Right common carotid artery plus branches (tissue), 1 donor: ENCODE measurements around the genes WDR18 and SBNO2.

DNA sequence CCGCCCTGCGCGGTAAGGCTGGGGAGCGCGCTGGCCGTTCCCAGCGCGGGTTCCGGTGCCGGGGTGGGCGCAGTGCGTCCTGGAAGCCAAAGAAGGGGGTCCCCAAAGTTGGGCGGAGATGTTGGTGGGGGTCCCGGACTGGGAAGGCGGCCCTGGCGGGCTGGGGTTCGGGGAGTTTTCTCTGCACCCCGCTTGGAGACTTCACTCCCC is 256 bp downstream of the ARID3A start:
- PRO-cap: no peak

DNA sequence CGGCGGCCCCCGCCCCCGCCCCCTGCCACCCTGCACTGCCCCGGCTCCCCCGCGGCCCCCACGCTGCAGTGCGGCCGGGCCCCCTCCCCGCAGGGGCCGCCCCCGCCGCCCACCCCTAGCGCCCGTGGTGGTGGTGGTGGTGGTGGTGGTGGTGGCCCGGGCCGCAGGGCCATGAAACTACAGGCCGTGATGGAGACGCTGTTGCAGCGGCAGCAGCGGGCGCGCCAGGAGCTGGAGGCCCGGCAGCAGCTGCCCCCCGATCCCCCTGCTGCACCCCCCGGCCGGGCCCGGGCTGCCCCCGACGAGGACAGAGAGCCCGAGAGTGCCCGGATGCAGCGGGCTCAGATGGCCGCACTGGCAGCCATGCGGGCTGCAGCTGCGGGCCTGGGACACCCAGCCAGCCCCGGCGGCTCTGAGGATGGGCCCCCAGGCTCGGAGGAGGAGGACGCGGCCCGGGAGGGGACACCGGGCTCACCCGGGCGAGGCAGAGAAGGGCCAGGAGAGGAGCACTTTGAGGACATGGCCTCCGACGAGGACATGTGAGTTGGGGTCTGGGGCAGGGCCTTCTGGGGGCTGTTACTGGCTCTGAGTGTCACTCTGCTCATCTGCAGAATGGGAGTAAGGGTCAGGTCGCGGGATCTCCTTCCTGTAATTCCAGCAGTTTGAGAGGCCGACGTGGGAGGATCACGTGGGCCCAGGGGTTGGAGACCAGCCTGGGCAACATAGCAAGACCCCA is 3.7 kb downstream of the ARID3A start:
- PRO-cap: no peak

DNA sequence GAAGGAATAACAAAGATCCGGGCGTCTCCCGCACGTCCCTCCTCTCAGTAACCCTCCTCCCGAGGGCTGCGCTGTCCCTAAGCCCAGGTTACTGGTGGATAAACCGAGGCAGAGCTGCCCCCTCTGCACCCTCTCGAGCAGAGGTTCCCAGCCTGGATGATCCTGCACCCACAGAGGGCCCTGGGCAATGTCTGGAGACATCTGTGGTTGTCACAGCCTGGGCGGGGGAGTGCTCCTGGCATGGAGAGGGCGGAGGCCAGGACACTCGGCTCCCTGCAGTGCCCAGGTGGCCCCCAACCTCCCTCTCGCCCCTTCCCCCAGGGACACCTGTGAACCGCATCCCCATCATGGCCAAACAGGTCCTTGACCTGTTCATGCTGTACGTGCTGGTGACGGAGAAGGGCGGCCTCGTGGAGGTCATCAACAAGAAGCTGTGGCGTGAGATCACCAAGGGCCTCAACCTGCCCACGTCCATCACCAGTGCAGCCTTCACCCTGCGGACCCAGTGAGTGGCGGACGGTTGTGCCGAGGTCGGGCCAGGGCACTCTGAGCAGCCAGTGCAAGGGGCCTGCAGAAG is 20.1 kb upstream of the WDR18 start:
- PRO-cap: no peak

DNA sequence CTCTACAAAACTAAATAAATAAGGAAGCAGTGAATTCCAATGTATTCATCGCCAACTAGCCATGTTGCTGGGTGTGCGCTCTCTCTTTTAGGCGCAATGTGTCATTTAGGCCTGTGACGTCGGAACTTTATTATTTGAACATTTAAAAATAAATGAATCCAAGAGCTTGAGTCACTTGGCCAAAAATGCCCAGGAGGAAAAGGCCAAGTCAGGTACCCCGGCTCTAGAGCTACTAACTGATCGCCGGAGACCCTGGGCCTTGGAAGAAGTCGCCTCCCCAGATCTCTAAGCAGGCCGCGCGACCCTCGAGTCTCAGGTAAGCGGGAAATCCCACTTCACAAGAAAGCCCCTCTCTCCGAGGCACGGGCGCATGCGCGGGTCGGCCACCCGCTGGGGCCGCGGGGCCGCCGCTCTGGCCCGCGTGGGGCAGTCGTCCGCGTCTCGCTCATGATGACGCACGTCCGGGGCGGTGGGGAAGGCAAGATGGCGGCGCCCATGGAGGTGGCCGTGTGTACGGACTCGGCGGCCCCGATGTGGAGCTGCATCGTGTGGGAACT is at the start of gene WDR18:
TSS of gene WDR18 (plus strand) at position 475 of the 557 bp plus-strand sequence.
- PRO-cap: bidirectional peak, plus-strand start at position 458 of the sequence, minus-strand start at position 347 of the sequence

GRCh38 chr19:1021451-1021975 is 590 bp upstream of the TMEM259 start:
- PRO-cap: bidirectional peak, plus-strand start at chr19:1021507, minus-strand start at chr19:1021242; bidirectional peak, plus-strand start at chr19:1021831, minus-strand start at chr19:1021537

GRCh38 chr19:1042948-1043716 is 3.2 kb downstream of the ABCA7 start:
- PRO-cap: unidirectional peak, minus-strand start at chr19:1043287

- PRO-cap: no peak
These were observed 12.4 kb downstream of the ABCA7 start for GRCh38 chr19:1052301-1052707.

DNA sequence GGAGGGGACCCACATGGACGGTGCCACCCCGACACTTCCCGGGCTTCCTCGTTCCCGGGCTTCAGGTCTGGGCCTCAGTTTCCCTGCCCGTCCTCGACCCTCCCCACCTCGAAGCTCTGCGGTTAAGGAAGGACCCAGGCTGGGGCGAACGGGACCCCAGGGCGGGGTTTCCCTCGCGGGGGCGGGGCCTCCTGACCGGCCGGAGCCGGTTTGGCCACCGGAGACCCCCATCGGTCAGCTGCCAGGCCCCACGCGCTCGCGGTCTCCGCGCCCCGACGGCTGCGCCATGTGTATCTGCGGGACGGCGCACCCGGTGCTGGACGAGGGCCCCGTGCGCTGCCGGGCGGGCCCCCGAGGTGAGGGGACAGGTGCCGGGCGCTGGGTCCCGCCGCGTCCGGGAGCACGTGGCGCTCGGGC is 4.0 kb downstream of the ARHGAP45 start:
- PRO-cap: no peak

DNA sequence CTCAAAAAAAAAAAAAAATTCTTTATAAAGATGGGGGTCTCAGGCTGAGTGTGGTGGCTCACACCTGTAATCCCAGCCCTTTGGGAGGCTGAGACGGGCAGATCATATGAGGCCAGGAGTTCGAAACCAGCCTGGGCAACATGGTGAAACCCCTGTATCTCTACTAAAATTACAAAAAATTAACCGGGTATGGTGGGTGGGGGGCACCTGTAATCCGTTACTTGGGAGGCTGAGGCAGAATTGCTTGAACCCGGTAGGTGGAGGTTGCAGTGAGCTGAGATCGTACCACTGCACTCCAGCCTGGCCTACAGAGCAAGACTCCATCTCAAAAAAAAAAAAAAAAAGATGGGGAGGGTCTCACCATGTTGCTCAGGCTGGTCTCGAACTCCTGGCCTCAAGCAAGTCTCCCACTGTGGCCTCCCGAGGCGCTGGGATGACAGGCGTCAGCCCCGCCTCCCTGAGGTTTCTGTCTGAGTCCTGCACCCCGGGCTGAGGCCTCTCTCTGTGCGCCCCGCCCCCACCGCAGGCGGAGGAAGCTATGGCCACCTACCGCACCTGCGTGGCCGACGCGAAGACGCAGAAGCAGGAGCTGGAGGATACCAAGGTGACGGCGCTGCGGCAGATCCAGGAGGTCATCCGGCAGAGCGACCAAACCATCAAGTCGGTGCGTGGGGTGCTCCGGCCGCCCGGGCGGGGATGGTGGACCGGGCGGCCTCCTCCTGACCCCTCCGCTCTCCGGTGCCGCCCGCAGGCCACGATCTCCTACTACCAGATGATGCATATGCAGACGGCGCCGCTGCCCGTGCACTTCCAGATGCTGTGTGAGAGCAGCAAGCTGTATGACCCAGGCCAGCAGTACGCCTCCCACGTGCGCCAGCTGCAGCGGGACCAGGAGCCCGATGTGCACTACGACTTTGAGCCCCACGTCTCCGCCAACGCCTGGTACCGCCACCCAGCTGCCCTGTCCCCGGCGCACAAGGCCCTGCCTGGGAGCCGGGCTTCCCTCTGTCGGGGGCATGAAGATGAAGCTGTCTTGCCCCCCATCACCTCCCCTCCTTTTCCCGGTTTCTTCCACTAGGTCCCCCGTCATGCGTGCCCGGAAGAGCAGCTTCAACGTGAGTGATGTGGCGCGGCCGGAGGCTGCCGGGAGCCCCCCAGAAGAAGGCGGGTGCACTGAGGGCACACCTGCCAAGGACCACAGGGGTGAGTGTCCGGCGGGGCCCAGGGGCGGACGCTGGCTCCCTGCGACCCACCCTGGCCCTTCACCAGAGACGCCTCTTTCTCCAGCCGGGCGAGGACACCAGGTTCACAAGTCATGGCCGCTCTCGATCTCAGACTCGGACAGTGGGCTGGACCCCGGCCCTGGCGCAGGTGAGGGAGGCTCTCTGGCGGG is 12.7 kb downstream of the ARHGAP45 start:
- PRO-cap: no peak

DNA sequence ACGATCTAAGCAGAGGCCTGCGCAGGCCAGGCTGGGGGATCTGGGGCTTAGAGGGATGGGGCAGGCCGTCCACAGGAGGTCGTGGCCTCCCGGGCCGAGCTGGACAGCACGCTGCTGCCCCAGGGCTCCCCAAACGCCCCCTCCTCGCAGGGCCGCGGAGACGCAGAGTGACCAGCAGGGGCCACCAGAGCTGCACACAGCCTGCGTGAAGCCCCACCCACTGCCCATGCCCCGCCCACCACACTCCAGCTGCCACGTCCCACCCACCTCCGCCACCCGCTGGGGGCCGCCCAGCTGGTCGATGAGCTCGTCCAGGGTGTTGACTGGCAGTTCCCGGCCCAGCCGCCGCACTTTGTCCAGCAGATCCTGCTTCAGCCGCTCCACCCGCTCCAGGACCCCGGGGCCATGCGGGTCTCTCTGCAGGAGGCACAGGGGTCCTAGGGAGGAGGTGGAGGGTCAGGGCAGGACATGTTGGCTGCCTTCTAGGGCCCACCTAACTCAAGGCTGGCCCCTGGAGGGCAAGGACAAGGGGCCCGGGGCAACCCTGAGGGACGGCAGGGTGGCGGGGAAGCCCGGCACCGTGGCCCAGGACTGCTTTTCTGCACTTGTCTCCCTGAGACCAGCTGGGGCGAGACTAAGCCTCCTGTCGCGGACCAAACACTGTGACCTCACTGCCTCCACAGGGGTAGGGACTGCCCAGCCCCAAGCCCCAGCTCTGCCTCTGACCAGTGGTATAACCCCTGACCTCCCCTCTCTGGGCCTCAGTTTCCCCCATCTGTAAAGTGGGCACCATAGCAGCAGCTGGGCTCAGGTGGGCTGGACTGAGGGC is 9.7 kb downstream of the GPX4 start:
- PRO-cap: bidirectional peak, plus-strand start at position 329 of the sequence, minus-strand start at position 169 of the sequence

DNA sequence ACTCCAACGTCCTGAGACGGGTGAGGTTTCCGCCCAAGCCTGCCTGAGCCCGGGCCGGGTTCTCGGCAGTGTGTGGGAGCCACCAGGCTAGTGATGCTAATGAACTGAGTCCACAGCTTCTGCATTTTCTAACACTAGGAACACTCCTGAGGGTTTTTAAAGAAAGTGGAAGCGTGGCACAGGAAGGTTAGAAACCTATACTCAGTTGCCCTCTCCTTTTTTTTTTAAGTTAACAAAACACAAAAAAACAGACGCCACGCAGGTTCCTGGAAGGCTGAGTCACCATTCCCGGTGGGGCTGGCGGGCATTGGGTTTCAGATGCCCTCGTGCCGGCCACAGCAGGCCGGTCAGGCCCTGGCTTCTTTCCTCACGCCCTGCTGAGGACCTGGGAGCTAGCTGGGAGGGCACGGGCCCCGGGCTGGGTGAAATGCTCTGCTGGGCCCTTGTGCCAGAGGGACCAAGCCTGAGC is 22.3 kb downstream of the GPX4 start:
- PRO-cap: no peak

DNA sequence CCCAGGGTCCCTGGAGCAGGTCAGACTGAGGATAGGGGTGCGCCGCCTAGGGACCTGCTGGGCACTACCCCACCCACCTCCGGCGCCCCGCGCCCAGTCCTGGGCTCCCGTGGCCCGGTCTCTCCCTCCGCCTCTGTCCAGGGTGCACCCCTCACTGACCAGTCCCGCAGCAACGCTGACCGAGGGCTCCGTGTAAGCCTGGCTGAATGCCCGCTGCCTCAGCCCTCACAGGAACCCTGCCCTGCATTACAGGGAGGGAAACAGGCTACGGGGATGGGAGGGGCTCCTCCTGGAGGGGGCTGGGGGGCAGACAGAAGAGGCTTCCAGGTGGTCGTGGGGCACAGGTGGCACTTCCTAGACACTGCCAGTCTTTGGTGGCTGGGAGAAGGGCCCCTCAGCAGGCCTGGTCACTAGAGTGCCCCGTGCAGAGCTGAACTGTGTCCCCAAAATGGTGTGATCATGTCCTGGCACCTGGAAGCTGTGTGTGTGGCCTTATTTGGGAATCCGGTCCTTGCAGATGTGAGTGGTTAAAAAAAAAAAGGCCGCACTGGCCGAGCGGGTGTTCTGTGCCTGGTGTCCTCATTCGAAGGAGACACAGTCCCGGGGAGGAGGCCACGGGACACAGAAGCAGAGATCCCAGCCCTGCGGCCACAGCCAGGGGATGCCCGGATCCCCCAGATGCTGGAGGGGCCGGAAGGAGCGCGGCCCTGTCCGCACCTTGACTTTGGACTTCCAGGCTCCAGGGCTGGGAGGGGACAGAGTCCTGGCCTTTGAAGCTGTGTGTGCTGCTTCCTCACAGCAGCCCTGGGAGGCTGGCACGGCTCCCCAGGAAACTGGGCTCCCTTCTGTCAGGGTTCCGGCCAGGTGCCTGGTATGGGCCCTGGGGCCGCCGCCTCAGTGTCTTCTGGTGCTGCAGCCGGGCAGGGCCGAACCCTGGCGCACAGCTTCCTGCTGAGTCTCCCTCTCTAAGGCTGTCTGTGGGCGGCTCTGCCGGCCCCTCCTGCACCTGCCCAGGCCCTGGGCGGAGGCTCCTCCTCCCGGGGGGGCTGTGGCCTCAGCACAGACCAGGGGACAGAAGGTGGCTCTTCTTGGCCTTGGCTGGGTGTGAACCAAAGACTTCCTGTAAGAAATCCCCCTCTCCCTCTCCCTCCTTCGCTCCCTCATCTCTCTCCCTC is 32.1 kb downstream of the GPX4 start:
- PRO-cap: unidirectional peak, plus-strand start at position 595 of the sequence

- PRO-cap: bidirectional peak, plus-strand start at chr19:1174370, minus-strand start at chr19:1174277
These were observed at the start of gene SBNO2 for GRCh38 chr19:1174052-1174466. Gene SBNO2 (minus strand): TSS chr19:1174268.

DNA sequence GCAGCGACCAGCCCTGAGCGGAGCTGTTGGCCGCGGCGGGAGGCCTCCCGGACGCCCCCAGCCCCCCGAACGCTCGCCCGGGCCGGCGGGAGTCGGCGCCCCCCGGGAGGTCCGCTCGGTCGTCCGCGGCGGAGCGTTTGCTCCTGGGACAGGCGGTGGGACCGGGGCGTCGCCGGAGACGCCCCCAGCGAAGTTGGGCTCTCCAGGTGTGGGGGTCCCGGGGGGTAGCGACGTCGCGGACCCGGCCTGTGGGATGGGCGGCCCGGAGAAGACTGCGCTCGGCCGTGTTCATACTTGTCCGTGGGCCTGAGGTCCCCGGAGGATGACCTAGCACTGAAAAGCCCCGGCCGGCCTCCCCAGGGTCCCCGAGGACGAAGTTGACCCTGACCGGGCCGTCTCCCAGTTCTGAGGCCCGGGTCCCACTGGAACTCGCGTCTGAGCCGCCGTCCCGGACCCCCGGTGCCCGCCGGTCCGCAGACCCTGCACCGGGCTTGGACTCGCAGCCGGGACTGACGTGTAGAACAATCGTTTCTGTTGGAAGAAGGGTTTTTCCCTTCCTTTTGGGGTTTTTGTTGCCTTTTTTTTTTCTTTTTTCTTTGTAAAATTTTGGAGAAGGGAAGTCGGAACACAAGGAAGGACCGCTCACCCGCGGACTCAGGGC is 773 bp downstream of the STK11 start:
- PRO-cap: unidirectional peak, minus-strand start at position 511 of the sequence

GRCh38 chr19:1245195-1246296 is 2.8 kb upstream of the MIDN start:
- PRO-cap: bidirectional peak, plus-strand start at chr19:1245396, minus-strand start at chr19:1245111; bidirectional peak, plus-strand start at chr19:1246123, minus-strand start at chr19:1246016

- PRO-cap: no peak
These were observed 9.8 kb downstream of the MIDN start for GRCh38 chr19:1258009-1258807.

- PRO-cap: no peak
These were observed 23.1 kb upstream of the PWWP3A start for GRCh38 chr19:1331555-1332234.

DNA sequence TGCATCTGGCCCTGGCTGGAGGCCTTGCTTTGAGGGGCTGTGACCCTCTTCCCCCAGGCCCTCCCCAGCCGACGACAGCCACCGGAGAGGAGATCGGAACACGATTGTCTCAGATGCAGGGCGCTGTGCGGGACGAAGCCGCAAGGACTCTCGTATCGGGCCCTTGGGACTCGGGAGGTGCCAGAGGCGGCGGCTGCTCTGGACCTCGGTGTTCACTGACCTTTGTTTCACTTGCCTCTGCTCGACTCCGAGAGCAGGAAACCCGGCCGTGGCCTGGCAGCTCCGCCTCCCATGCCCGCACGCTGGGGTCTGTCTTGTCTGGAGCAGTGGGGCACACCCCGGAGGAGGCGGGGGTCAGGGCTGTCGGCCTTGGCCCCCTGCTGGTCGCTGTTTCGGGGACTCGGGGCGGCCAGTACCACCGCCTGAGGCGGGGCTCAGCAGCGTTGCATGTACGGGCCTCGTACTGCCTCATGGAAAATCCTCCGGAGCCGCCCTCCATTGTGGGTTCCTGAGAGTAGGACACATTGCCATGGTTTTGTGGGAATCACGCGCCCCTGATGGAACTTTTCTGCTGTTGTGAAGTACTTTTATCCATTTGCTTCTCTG is 5.8 kb upstream of the NDUFS7 start:
- PRO-cap: unidirectional peak, minus-strand start at position 217 of the sequence

DNA sequence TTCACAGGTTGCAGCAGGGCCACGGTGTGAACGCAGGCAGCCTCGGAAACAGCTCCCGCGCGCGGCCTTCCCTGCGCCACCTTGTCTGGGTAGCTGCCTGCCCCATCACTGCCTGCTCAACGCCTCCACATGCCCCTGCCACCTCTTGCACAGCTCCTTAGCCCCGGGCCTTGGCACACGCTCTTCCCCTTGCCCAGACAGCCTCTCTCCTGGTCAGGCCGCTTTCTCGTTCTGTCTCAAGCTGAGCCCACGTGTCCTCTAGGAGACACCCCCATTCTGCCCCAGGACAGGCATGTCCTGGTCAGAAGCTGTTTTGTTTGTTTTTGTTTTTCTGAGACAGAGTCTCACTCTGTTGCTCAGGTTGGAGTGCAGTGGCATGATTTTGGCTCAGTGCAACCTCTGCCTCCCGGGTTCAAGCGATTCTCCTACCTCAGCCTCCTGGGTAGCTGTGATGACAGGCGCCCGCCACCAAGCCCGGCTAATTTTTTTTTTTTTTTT is 1.4 kb upstream of the GAMT start:
- PRO-cap: no peak

DNA sequence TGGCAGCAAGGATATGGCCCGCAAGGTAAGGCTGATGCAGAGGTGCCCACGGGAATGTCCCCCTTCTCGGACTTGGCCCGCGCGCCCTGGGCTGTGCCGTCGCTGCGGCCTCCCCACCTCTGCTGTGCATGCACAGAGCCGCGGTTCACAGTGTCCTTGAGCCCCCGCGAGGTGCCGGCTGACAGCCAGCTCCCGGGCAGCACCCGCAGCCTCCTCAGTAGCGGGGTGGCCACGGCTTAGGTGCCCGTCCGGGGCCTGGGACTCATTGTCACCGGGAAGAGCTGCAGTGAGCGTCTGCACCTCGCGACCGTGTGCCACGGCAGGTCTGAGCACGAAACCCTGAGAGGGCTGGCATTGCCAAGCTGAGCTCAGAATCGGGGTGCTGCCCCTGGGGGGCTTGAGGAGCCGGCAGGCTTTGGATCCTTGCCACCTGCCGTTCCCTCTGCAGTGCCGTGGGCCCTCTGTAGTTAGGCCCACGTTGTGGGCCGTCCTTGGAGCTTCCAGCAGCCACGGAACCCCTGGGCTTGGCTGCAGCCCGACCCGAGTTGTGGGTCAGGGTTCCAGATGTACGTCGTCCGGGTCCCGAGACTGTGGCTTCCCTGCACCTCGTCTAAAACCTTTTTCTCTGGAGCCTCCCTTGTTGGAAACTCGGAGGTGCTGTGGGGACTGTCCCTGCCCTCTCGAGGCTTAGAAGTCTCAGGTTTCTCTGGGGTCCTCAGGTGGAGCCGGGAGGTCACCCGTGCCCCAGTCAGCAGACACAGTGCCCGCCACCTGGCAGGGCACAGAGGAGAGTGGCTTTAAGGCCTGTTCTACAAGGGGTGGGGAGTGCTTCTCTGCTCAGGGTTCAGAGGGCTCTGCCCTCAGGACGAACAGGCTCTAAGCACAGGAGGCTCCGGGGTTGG is 9.0 kb upstream of the RPS15 start:
- PRO-cap: no peak